Monocyte (primary cell): ENCODE data around the gene CFAP73.

DNA sequence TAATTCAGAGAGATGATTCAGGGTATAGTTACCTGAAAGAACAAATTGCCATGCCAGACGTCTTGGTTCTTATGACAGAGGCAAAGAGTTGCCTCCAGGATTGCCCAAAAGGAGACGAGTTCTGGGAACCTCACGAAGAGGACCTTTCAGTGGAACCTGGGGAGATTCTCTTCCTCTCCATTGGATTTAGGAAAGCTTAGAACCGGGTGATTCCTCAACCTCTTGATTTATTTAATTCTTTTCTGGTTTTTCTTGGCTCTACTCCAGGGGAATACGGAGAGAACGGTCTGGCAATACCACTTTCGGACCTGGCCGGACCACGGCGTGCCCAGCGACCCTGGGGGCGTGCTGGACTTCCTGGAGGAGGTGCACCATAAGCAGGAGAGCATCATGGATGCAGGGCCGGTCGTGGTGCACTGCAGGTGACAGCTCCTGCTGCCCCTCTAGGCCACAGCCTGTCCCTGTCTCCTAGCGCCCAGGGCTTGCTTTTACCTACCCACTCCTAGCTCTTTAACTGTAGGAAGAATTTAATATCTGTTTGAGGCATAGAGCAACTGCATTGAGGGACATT is 67.5 kb downstream of the PTPN11 start:
- PRO-cap, 2 experiments, result no peak in any of the 2 experiments

- PRO-cap, 2 experiments, result no peak in any of the 2 experiments
Measured at GRCh38 chr12:112918458-112919163, 11.8 kb downstream of the OAS1 start.

GRCh38 chr12:112971491-112972201 is 6.7 kb upstream of the OAS2 start:
- PRO-cap, 2 experiments, result no peak in any of the 2 experiments

DNA sequence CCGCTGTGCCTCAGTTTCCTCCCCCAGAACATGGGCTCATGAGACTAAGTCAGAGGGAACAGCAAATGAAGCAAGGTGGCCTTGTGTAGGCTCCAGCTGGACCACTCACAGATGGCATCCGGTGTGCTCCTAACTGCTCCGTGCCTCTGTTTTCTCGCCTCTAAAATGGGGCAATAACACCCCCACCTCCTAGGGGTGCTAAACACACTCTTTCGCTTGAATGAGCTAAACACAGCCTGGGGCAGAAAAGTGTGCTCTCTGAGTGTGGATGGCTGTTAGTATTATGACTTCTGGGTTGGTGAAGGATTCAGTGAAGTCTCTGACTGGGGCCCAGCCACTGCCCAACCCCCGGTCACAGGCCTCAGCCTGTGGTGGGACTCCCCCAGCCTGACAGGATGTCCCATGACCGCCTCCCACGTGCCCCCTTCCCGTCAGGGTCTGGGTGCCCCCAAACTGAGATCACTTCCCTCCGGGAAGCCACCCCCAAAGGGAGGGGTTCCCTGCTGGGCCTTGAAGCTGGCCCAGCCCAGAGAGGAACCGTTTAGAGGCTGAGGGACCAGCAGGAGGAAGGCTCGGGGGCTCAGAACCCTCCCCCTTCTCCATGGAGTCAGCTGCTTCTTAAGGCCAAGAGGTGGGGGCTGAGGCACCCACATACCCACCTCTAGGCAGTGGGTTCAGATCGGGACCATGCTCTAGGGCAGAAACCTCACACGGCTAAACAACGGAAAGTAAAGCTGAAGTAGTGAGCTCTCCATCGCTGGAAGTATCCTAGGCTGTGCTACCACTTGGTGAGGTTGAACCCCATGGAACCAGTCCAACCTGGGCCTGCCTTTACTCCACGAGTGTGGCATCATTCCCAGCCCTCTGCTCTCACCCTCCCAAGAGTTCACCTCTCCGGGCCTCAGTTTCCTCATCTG is 13.7 kb downstream of the DTX1 start:
- PRO-cap, 2 experiments, result no peak in any of the 2 experiments

- PRO-cap, 2 experiments, result no peak in any of the 2 experiments
Measured at GRCh38 chr12:113092853-113093772, 36.6 kb downstream of the DTX1 start.

DNA sequence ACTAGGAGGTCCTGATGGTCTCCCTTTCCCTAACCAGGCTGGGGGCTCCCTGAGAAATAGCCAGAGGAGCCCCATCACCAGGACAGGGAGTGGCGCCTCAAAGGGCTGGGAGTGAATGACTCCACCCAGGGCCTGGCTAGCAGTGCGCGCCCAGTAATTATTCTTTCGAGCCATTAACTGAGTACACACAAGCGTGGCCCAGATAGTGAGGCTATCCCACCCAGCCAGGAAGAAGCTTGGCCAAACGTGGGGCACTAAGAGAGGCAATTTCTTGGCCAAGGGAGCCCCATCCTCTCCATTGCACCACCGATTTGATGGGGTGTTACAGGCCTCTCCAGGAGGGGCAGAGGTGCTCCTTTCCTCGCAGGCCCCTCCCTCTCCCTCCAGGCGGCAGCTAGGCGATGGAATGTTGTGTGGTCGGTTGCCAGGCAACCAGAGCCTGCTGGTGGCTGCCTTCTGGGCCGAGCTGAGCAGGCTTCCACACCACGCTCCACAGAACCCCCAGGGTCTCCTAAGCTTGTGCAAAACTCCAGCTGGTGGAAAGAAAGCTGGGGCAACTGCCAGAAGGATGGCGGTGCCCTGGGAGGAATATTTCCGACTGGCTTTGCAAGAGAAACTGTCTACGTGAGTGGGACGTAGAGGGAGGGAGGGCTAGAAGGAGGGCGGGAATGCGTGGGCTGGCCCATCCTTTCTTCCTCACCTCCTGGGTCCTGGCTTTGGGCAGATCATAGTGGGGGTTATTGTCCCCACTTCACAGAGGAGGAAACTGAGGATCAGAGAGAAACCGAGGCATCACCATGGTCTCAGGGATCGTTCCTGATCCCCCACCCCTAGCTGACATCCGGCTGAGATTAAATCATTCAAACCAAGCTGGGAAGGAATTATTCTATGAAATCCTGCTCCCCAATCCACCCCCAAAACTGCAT is at the start of gene CFAP73:
Gene CFAP73, plus strand, starts transcription at position 435 of the 926 bp plus-strand sequence.
- PRO-cap, 2 experiments, result no peak in any of the 2 experiments

DNA sequence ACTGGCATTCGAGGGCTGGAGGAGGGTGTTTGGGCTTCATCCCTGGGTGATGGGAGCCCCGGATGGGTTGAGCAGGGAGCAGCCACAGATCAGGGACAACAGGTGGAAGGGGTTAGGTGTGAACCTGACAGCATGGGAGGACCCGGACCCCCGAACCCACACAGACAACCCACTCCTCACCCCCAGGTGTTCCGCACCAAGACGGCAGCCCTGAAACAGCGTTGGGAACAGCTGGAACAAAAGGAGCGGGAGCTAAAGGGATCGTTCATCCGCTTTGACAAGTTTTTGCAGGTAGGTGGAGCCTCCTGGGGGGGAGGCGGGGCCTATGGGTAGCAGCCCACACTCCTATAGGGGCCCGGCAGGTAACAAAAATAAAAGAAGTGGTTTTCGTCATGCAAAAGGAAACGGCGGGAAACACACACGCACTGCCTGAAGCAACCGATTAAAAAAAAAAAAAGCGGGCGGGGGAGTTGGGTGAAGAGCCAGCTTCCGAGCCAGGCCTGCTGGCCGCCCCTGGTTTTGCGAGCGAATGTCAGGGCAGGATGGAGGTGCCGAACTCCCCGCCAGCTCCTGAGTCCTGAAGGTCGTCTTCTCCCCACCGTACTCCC is 3.2 kb downstream of the CFAP73 start:
- PRO-cap, 2 experiments, result peak in 1 of 2 experiments; most common plus-strand start position 516 of the sequence (in 1)

- PRO-cap, 2 experiments, result peak in 1 of 2 experiments; most common minus-strand start chr12:113161301 (in 1)
Measured at GRCh38 chr12:113161193-113162198, 12.0 kb downstream of the CFAP73 start.

DNA sequence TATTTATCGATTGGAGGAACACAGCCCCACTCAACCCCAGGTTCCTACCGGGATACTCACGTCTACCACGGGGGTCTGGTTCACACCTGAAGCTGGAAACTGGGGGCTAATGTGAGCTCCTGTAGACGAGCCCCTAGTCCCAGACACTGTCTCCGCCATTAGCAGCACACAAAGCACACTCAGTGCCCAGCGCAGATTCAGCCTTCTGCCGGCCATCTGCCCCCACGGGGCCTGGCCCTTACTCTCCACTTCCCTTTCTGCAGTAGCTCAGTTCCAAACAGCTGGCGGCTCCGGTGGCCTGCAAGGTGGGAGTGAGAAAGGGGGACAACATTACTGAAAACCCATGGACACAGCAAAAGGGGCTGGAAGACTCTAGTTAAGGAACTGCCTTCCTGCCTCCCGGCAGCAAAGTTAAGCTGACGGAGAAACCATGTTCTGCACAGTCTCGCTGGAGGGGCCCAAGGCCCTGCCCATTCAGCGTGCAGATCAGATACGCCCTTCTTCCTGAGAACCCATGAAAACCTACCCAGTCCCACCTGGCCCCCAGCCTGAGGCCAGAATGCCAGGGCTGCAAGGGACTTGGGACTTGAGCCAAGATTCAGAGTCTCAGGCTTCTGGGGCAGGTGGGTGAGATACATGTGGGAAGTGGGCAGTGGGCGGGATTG is 2.1 kb downstream of the SLC8B1 start:
- PRO-cap, 2 experiments, result no peak in any of the 2 experiments

GRCh38 chr12:113374788-113375102 is 16.4 kb downstream of the PLBD2 start:
- PRO-cap, 2 experiments, result no peak in any of the 2 experiments

DNA sequence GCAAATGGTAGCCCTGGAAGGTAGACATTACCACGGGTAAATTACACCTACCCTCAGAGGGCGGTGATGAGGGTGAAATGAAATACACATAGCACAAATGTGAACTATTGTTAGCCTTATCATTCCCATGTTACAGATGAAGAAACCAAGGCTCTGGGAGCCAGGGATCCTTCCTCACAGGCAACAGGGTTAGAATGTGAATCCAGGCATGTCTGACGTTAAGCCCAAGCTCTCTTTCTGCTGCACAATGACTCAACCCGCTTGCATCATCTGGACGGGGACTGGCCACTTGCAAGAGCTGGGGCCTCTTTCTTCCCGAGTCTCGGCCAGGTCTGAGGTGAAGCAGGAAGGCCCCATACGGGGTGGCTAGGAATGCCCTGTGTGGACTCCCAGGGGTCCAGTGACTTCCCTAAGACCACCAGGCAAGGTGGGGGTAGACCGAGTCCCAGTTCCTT is 105.2 kb downstream of the RBM19 start:
- PRO-cap, 2 experiments, result no peak in any of the 2 experiments

DNA sequence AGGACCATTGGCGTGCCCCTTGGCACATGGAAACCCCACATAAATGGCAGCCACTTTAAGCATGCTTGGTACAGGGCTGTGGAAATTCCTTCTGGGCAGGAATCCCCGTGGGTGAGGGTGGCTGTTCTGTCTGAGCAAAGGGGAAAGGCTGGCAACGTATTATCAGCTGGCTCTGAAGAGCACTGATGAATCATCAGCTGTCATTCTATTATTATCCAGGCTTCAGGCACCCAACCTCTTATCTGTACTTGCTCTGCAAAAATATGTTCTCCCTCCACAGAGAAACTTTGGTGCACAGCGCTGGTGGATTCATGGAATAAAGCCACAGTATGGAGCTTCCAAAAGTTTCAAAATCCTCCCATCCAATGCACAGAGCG is 167.2 kb downstream of the TBX5 start:
- PRO-cap, 2 experiments, result no peak in any of the 2 experiments

- PRO-cap, 2 experiments, result no peak in any of the 2 experiments
Measured at GRCh38 chr12:114335146-114335557, 70.8 kb downstream of the TBX5 start.

DNA sequence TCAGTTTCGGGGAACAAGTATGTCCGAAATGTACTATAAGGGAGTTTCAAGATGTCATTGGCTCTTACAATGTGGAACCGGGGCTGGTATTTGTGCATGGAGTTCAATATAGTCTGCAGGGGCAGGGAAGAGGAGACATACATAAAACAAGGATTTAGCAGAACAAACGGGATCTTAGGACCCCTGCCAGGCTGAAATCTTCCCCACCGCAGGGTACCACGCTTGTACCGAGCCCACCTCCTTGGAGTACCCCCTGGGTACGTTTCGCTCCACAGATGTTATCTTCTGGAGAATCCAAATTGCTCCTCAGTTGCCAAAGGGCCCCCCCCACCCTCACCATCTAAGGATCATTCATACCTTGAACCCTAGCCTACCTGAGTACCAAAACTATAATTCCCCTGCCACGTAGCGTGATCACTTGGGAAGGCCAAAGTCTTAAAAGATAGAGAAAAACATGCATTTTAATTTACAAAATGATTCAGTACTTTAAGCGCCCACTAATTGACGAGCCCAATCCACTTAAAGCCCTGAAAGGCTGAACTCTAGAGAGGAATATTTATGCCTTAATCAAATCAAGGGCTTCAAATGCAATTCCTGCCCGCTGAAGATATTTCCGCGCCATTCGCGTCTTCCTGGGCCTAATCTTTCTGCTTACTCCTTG is 4.3 kb downstream of the TBX3 start:
- PRO-cap, 2 experiments, result no peak in any of the 2 experiments

DNA sequence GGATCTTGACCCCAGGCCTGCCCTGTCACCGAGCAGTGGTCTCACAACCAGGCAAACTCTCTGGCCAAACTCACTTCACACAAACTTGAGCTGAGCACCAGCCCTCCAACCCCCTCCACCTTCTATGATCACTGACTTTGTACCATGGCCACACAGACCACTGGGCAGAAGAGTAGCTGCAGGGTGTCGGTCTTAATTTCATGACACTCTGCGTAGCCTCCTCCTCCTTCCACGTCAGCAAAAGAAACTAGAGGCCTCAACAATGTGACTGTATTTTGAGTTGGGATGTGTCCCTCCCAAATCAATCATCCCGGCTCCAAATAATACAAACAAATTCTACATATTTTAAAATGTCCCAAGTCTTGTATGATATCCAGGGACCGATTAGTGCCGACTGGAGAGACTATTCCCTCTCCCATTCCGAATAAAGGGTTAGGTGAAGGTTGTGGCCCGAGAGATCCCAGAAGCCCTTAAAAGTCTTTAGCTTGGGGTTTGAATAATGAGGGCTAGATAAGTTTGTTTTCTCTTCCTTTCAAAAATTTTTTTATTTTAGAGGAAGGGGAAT is 7.4 kb upstream of the TBX3 start:
- PRO-cap, 2 experiments, result no peak in any of the 2 experiments

DNA sequence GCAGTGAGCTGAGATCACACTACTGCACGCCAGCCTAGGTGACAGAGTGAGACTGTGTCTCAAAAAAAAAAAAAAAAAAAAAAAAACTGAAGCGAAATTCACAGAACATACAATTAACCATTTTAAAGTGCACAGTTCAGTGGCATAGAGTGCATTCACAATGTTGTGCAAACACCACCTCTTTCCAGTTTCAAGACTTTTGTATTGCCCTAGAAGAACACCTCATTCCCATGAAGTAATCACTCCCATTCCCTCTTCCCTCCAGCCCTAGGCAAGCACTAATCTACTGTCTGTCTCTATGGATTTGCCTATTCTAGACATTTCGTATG is 120.2 kb upstream of the TBX3 start:
- PRO-cap, 2 experiments, result no peak in any of the 2 experiments

GRCh38 chr12:114813138-114813828 is 129.3 kb upstream of the TBX3 start:
- PRO-cap, 2 experiments, result no peak in any of the 2 experiments

- PRO-cap, 2 experiments, result no peak in any of the 2 experiments
Measured at GRCh38 chr12:115093926-115094549, 410.1 kb upstream of the TBX3 start.

- PRO-cap, 2 experiments, result no peak in any of the 2 experiments
Measured at GRCh38 chr12:115320849-115321491, 637.0 kb upstream of the TBX3 start.

DNA sequence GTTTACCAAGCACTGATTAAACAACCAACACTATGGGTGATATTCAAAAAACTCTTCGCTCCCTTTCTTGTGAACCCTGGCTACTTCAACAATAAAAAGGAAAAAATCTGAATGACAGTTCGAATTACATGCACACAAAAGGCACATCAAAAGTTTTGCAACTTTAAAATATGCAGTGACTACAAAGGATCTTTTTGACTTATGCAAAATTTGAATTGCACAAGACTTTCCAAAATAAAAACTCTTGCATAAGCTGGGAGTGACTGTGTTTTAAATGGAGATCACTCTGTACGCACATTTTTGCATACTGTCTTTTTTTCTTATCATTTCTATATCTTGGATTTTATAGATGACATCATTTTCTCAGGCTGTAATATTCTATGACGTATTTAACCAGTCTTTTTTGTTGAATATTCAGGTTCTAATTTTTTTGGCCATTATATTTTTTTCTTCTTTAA is 667.6 kb upstream of the TBX3 start:
- PRO-cap, 2 experiments, result no peak in any of the 2 experiments